Adrenal gland (tissue), 7 donors: Measurements from ENCODE around the gene CCL22.

DNA sequence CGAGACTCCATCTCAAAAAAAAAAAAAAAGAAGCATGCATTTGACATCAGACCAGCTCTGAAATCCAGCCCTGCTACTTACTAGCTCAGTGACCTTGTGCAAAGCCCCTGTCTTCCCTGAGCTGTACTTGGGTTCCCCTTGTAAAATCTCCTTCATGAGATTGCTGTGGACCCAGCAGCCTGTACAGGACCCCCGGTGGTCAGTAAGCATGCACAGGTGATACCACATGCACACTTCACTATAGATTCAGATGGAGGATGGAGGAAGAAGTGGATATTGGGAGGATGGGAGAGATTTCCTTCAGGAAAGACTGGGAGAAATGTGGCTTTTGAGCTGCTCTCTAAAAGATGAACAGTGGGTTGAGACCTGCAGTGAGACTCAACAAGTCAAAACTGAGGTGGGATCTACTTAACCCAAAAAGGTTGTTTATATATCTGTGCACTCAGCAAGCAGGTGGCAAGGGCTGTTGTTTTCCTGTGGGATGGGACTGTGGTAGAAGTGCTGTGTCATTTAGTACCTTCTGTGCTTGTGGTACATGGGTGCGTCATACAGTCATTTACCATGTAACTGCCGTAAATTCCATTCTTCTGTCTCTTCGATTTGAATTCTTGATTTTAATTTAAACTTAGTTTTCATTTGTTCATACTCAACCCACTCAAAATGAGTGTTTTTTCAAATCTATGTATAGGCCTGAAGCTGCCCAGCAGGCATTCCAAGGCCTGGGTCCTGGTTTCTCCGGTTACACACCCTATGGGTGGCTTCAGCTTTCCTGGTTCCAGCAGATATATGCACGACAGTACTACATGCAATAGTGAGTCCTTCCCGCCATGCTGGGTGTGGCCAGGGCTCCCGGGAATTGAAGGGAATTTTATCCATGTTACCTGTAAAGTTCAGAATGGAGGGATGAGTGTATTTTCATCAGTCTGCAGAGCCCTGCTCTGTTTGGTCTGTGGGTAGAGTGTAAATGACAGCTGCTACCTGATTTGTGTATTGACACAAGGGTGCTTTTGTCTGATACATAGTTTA is 6.9 kb downstream of the HERPUD1 start:
- PRO-cap, 3 experiments = peak in 1 of 3 experiments; most common plus-strand start position 519 of the sequence (in 1)
- RAMPAGE, long total RNA, 4 experiments = no peak in any of the 4 experiments
- RRBS = 39% methylated on average over 3 of the region's 9 CpGs

- PRO-cap, 3 experiments = peak in 3 of 3 experiments; most common plus-strand start chr16:56985814 (in 1); most common minus-strand start chr16:56985703 (in 3)
- RAMPAGE, long total RNA, 4 experiments = no peak in any of the 4 experiments
- RRBS = no CpG with 5 or more reads among the region's 4 CpGs
Measured at GRCh38 chr16:56985551-56986034, 3.8 kb upstream of the NLRC5 start.

- PRO-cap, 3 experiments = no peak in any of the 3 experiments
- RAMPAGE, long total RNA, 4 experiments = no peak in any of the 4 experiments
- RRBS = 85% methylated on average over 2 of the region's 6 CpGs
Measured at GRCh38 chr16:56994210-56994799, 4.9 kb downstream of the NLRC5 start.

DNA sequence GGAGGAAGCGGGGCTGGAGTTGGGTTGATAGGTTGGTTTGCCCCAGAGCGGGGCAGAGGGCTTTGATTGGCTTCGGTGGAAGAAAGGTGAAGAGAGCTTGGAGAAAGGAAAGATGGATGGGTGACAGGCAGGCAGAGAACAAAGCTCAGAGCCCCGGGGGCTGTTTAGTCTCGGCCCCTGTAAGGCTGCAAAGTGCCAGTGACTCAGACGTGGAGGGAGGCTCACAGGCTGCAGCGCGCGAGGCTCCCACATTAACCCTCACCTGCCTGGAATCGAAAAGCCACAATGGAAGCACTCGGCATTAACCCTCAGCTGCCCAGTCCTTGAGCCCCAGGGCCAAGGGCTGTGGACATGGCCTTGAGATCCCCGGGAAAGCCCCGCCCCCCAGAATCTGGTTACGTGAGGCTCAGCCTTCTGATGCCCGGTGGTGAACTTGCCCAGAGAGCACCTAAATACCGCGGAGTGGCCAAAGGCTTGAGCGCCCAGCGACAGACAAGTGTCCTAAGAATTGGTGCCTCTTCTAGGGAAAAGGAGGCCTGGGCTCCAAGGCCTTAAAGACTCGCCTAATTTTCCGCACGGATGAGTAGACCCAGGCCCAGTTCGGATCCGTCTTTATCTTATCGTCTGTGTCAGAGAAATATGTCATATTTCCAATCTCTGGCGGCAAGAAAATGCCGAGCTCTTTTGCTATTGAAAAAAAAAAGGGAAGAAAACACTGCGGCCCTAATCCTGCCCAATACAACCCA is 846 bp upstream of the CPNE2 start:
- PRO-cap, 3 experiments = peak in 1 of 3 experiments; most common plus-strand start position 387 of the sequence (in 1); most common minus-strand start position 140 of the sequence (in 1)
- RAMPAGE, long total RNA, 4 experiments = no peak in any of the 4 experiments
- RRBS = 5% methylated on average over 4 of the region's 28 CpGs

DNA sequence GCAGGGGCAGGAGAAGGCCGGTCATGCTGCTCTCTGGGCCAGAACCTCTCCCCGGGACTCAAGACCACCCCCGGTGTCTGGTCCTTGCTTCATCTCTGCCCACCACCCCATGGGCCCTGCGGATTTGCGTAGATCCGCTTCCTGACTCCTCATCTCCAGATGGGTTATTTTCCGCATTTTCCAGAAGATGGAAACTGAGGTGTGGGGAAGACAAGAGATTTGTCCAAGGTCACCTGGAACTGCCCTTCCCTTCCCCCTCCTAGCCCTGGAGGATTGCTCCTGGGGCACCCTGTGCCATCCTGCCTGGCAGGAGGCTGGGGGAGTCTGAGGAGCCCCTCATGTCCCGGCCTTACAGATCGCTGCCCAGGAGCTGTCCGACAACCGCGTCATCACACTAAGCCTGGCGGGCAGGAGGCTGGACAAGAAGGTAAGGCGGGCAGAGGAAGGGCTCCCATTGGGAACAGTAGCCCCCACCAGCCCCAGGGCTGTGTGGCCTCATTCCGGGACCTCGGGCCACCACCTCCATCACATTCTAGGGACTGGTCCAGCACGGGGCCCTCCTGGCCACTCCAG is 24.8 kb downstream of the CPNE2 start:
- PRO-cap, 3 experiments = no peak in any of the 3 experiments
- RAMPAGE, long total RNA, 4 experiments = no peak in any of the 4 experiments
- RRBS = no CpG with 5 or more reads among the region's 17 CpGs

DNA sequence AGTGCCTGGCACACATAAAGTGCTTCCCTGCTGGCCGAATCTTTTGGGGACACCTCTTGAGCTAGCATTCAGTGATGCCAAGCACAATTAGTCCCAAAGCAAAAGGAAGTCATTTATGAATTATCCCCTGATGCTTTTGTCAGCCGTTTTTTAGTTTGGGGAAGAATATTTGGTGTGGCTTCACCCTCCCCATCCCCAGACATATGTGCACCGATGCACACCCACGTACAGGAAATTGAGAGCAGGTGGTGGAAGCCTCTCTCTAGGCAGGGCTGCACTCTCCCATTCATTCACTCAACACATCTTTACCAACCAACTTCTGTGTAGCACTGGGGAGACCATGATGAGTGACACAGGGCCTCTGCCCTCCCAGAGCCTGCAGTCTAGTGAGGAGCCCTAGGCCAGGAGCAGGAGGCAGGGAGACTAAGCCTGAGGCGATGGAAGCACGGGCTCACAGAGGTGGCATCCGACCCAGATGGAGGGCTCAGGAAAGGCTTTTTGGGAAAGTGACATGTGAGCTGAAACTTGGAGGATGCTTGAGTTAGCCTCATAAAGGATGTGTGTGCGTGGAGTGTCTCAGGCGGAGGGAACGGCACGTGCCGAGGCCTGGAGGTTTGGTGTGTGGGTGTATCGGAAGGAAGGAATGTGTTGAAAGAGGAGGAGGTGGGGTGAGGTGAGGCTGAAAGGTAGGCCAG is 43.9 kb downstream of the PSME3IP1 start:
- PRO-cap, 3 experiments = no peak in any of the 3 experiments
- RAMPAGE, long total RNA, 4 experiments = no peak in any of the 4 experiments
- RRBS = no CpG with 5 or more reads among the region's 13 CpGs

- PRO-cap, 3 experiments = no peak in any of the 3 experiments
- RAMPAGE, long total RNA, 4 experiments = no peak in any of the 4 experiments
- RRBS = no CpG with 5 or more reads among the region's 13 CpGs
Measured at GRCh38 chr16:57144911-57145640, 40.8 kb downstream of the PSME3IP1 start.

DNA sequence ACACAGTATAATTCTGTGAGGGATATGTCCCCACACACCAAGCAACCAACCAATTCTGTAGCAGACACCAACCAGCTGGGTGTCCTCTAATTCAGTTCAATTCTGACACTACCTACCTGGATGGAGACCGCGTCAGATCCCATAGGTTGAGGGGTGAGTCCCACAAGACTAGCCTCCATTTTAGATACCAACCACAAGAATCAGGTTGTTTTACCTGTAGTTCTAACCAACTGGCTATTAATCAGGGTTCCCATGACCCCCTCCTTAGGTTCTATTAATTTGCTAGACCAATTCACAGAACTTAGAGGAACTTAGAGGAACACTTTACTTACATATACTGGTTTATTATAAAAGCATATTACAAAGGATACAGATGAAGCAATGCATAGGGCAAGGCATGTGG is 4.4 kb downstream of the PSME3IP1 start:
- PRO-cap, 3 experiments = no peak in any of the 3 experiments
- RAMPAGE, long total RNA, 4 experiments = no peak in any of the 4 experiments
- RRBS = no CpG with 5 or more reads among the region's 2 CpGs

- PRO-cap, 3 experiments = no peak in any of the 3 experiments
- RAMPAGE, long total RNA, 4 experiments = no peak in any of the 4 experiments
- RRBS = no CpG with 5 or more reads among the region's 3 CpGs
Measured at GRCh38 chr16:57253628-57253981, 8.5 kb downstream of the ARL2BP start.

DNA sequence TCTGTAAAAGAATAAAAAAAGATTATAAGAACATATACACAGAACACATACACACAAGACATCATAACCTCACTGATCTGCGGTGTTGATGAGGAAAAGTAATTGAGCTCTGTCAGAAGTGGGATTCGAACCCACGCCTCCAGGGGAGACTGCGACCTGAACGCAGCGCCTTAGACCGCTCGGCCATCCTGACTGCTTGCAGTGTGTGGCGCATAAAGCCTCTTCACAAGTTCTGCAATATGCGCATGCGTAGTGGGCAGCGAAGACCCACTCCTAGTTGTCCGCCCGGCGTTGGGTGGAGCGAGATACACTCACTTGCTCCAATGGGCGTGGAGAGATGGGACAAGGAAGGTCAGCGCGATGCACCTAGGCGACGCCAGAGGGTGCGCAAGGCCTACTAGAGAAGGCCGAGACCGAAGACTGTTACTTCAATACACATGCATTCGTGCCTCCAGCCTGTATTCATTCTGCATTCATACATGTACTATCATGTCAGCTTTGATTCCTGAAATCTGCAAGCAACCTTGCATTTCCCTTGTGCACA is 16.0 kb upstream of the PLLP start:
- PRO-cap, 3 experiments = peak in 3 of 3 experiments; most common plus-strand start position 323 of the sequence (in 1); most common minus-strand start position 197 of the sequence (in 2)
- RAMPAGE, long total RNA, 4 experiments = no peak in any of the 4 experiments
- RRBS = no CpG with 5 or more reads among the region's 25 CpGs

- PRO-cap, 3 experiments = no peak in any of the 3 experiments
- RAMPAGE, long total RNA, 4 experiments = no peak in any of the 4 experiments
- RRBS = no CpG with 5 or more reads among the region's 8 CpGs
Measured at GRCh38 chr16:57358610-57359047, at the start of gene CCL22. Gene CCL22 (plus strand): TSS chr16:57358783.

- PRO-cap, 3 experiments = no peak in any of the 3 experiments
- RAMPAGE, long total RNA, 4 experiments = no peak in any of the 4 experiments
- RRBS = no CpG with 5 or more reads among the region's 5 CpGs
Measured at GRCh38 chr16:57450688-57451275, 3.5 kb downstream of the COQ9 start.

- PRO-cap, 3 experiments = no peak in any of the 3 experiments
- RAMPAGE, long total RNA, 4 experiments = no peak in any of the 4 experiments
- RRBS = no CpG with 5 or more reads among the region's 13 CpGs
Measured at GRCh38 chr16:57529951-57530599, 6.3 kb downstream of the CCDC102A start.

- PRO-cap, 3 experiments = peak in 2 of 3 experiments; most common minus-strand start chr16:57631539 (in 2)
- RAMPAGE, long total RNA, 4 experiments = no peak in any of the 4 experiments
- RRBS = no CpG with 5 or more reads among the region's 10 CpGs
Measured at GRCh38 chr16:57631425-57631956, 3.1 kb downstream of the ADGRG1 start.

GRCh38 chr16:57646654-57647092 is 18.2 kb downstream of the ADGRG1 start:
- PRO-cap, 3 experiments = no peak in any of the 3 experiments
- RAMPAGE, long total RNA, 4 experiments = no peak in any of the 4 experiments
- RRBS = no CpG with 5 or more reads among the region's 12 CpGs

GRCh38 chr16:57667065-57667948 is 799 bp upstream of the ADGRG3 start:
- PRO-cap, 3 experiments = peak in 1 of 3 experiments; most common plus-strand start chr16:57667613 (in 1)
- RAMPAGE, long total RNA, 4 experiments = no peak in any of the 4 experiments
- RRBS = 49% methylated on average over 2 of the region's 15 CpGs

DNA sequence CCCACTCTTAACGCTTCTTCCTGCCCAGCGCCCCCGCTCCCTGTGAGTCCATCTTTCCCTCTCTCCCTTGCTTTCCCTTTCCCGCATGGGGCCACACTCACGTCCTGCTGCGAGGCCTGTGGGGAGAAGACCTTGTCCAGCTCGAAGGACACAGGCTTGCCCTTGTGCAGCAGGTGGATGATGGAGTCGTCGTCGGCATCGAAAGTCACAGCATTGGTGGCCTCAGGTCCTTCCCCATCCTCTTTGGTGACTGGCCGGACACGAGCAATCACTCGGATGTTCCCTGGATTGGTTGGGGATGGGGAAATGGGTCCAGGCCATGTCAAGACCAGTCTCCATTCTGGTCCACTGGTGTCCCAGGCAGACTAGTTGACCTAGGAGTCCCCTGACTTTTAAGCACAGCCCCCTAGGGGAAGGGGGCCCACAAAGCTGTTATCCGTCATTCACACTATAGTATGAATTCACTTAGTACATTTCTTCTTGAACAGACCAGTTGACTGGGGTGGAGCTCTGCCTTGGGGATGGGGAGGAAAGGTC is 29.9 kb downstream of the KATNB1 start:
- PRO-cap, 3 experiments = no peak in any of the 3 experiments
- RAMPAGE, long total RNA, 4 experiments = no peak in any of the 4 experiments
- RRBS = no CpG with 5 or more reads among the region's 15 CpGs

DNA sequence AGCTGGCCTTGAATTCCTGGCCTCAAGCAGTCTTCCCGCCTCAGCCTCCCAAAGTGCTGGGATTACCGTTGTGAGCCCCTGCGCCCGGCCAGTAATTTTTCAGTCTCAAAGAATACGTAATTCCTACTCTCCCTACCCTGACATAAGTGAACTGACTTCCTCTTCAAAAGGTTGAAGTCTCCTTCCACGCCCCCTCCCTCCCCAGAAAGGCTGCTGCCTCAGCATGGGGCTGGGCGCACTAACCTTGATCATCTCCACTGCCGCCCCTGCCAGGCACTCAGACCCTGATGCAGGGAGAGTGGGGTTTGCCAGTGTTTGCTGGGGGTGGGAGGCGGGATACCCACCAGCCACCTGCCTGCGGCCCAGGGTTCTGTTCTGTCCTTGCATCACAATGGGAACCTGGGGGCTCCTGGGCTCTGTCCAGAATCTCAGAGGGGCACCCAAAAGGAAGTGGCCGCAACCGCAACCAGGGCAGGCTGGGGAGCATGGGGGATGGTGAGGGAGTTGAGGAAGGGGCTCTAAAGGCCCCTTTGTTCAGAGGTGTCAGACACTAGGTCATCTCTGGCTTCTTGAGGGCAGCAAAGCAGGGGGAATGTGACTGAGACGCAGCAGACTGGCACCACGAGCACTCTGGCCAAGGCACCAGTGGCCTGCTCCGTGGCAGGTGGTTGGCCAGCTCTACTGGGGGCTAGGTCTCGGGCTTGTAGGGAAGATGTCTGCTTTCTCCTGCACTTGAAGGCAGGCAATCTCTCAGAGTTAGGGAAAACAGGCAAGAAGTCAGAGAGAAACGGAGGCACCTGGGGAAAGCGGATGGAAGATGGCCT is 27.3 kb downstream of the KIFC3 start:
- PRO-cap, 3 experiments = no peak in any of the 3 experiments
- RAMPAGE, long total RNA, 4 experiments = no peak in any of the 4 experiments
- RRBS = no CpG with 5 or more reads among the region's 18 CpGs

- PRO-cap, 3 experiments = no peak in any of the 3 experiments
- RAMPAGE, long total RNA, 4 experiments = no peak in any of the 4 experiments
- RRBS = no CpG with 5 or more reads among the region's 7 CpGs
Measured at GRCh38 chr16:57805246-57805681, 3.0 kb upstream of the KIFC3 start.

DNA sequence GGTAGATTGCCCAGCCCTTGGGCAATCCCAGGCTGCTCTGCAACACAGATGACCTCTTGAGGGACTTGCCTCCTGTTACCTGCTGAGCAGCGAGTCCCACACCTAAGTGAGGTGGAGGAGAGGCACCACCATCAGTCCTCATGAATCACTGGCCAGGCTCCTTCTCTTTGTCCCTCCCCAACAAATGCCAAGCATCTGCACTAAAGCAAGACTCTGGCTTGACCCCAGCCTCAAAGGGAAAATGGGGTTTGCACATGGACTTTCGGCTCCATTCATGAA is 22.8 kb upstream of the KIFC3 start:
- PRO-cap, 3 experiments = no peak in any of the 3 experiments
- RAMPAGE, long total RNA, 4 experiments = no peak in any of the 4 experiments
- RRBS = no CpG with 5 or more reads among the region's 2 CpGs